ENCODE measurements around a stretch of chr2.

DNA sequence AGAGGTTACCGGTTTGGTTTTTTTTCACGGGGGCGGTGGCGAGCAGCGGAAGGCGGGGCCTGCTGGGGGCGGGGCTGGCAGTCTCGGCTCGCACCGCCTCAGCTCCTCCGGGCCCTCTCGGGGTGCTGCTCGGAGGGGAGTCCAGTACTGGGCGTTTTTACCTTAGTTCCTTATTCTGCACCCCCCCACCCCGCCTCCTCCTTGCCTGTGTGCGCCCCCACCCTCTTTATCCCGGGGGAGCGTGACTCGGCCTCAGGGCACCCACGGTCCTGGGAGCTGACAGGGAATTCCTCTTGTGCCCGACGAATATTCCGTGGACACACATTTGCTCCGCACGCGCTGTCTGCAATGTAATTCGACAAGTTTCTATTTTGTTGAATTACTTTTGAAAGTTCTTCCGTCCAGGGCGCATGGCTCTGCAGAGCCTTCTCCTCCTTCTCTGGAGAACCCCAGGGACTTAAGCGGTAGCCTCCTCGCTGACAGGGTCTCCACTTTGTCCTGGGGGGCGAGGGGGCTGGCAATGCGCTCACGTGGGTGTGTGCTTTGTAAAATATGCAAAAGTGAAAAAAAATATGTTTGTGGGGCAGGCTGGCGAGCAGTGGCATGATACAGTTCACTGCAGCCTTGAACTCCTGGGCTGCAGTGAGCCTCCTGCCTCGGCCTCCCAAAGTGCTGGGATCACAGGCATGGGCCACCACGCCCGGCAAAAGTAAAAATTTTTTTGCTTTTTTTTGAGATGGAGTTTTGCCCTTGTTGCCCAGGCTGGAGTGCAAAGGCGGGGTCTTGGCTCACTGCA is 533 bp upstream of the PDIA6 start:
- RRBS: 9% methylated on average over 9 of the region's 39 CpGs

- RRBS: no CpG with 5 or more reads among the region's 6 CpGs
Measured at GRCh38 chr2:10885322-10886012, 26.3 kb upstream of the KCNF1 start.

- RRBS: no CpG with 5 or more reads among the region's 2 CpGs
Measured at GRCh38 chr2:11227207-11227617, 71.9 kb downstream of the SLC66A3 start.

DNA sequence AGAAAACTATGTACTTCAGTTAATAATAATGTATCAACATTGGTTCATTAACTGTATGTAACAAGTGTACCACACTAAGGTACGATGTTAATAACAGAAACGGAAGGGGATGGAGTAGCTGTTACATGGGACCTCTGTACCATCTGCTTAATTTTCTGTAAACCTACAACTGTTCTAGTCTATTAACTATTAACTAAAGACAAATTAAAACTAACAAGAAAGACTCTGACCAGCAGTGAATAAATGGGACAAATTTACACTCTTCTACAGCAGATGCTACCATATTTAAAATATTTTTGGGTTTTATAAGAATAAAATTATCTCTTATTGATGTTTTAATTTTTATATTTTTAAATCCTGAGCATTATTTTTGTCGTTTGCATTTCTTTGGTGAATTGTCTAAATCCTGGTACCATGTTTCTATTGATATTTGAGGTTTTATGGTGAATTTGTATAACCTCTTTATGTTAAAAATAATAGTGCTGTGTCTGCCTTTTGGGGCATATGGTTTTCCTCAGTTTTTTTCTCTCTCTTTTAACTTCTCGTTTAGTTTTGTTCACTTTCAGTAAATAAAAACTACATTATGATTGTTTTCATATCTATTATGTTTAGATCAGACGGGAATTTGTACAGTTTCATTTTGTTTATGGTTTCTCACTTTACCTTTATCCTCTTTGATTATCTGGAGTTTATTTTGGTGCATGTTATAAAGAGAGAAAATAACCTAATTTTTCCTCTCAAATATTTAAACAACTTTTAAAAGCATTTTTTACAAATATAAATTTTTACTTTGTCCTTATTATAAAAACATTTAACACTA is 31.1 kb downstream of the ROCK2 start:
- RRBS: no CpG with 5 or more reads among the region's 5 CpGs

- RRBS: no CpG with 5 or more reads among the region's 7 CpGs
Measured at GRCh38 chr2:11356694-11357264, 12.3 kb upstream of the ROCK2 start.

GRCh38 chr2:11391296-11391955 is 47.0 kb upstream of the ROCK2 start:
- RRBS: no CpG with 5 or more reads among the region's 11 CpGs

- RRBS: no CpG with 5 or more reads among the region's 12 CpGs
Measured at GRCh38 chr2:11395267-11395801, 50.9 kb upstream of the ROCK2 start.

DNA sequence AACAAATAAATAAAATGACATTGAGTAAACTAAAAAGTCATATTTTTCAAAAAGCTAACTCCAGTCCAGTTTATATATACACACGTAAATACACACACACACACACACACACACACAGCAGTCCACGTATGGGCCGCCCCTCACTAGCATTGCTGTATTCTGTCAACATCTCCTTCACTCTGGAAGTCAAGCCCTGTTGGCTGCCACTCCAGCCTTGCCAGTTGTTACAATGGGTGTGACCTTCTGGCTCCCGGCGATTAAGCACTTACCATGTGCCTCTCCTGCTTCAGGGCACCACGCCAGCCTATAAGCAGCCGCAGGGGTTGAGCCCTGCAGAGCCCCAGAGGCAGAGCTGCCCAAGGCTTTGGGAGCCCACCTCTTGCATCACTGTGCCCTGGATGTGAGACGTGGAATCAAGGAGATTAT is 54.2 kb upstream of the ROCK2 start:
- RRBS: no CpG with 5 or more reads among the region's 8 CpGs

DNA sequence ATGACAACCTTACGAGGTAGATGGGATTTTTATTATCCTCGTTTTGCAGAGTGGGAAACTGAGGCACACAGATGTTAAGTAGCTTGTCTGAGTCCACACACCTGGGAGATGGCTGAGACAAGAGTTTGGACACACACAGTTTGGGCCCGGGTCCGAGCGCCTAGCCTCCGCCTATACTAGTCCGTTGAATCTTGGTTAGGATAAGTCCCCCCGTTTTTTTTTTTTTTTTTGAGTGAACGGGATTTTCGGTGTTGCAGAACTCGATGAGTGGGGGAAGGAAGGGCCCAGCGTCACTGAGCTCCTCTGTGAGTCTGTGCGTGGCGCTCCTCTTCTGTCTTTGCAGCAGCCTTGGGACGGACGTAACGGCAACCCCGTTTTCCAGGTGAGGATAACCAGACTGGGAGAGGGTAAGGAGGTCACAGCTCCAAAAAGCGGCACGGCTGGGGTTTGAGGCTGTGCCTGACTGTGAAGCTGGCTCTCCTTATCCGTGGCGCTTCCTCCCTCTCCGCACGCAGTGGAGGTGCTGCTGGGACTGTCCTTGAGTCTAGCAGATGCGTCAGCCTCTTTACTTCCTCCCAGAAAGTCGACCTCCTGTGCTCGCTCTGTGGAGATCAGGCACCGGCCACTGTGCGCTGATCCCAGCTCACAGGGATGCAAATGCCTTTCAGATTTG is 29.8 kb upstream of the E2F6 start:
- RRBS: no CpG with 5 or more reads among the region's 29 CpGs

DNA sequence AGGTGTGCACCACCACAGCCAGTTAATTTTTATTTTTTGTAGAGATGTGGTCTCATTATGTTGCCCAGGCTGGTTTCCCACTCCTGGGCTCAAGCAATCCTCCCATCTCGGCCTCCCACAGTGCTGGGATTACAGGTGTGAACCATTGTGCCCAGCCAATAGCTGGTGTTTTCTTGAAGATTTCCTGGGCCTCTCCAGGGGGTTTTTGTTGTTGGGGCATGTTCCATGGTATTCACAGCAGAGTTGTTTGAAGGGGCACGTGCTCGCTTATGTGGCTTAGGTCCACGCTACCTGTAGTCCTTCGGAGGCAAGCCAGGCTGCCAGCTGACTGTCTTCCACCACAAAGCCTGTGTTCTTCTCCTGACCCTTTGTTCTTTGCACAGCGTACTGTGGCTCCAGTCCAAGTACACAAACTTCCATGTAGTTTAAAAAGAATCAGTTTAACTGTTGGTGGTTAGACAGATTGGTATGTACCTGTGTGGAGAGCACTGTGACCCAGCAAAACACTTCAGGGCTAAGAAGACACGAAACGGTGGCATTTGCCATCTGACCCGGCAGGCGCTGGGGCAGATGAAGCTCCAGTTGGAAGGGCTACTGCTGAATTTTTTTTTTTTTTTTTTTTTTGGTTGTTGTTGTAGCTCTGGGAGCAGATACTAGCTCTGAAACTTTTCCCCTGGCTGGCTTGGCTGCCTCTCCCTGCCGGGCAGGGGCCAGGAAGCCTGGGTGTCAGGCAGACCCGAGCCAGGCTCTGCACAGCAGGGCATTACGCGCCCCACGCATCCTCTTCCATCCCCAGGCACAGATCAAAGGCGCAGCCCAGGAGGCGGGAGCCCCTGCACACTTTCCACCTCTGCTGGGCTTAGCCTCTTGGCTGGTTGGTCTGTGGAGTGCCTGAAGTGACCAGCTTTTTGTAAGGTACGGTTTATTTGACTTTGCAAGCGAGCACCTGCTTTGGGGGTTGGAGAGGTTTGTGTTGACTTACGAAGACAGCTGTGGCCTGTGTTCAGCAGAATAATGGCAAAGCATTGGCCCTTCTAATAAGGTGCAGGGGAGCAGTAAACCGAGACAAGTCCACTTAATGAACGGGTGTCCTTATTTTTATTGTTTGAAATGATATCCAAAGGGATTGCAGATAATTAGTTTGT is 5.7 kb downstream of the GREB1 start:
- RRBS: no CpG with 5 or more reads among the region's 22 CpGs

- RRBS: no CpG with 5 or more reads among the region's 7 CpGs
Measured at GRCh38 chr2:11554308-11554789, 20.5 kb downstream of the GREB1 start.

- RRBS: no CpG with 5 or more reads among the region's 14 CpGs
Measured at GRCh38 chr2:11701789-11702441, 31.9 kb upstream of the NTSR2 start.

DNA sequence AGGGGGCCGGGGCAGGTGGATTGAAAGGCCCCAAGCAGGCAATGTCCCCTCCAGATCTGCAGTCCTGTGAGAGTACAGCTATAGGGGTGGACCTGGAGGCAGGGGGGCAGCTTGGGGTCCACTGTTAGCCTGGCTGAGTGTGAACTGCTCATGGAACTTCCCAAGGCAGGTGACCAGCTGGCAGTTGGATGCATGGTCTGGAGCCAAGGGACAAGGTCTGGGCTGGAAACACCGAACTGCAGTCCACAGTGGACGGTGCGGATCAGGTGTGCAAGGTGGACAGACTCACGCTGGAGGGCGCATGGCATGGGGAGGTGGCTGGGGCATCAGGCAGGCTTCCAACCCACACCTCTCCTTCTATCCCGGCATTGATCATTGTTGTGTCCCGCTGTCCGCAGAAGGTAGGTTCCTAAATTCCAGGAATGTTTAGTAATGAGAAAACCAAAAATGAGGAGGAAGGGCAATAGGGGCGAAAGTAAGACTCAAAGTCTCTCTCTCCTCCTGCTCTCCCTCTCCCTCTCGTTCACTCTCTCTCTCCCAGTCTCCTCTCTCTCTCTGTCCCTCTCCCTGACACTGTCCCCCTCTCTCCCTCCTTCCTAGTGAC is 30.4 kb upstream of the LPIN1 start:
- RRBS: no CpG with 5 or more reads among the region's 11 CpGs

GRCh38 chr2:11822614-11823391 is 76.4 kb downstream of the LPIN1 start:
- RRBS: no CpG with 5 or more reads among the region's 20 CpGs

GRCh38 chr2:11829573-11830689 is 83.5 kb downstream of the LPIN1 start:
- RRBS: no CpG with 5 or more reads among the region's 24 CpGs

- RRBS: no CpG with 5 or more reads among the region's 2 CpGs
Measured at GRCh38 chr2:12084131-12084429, 337.6 kb downstream of the LPIN1 start.

GRCh38 chr2:12320843-12321739 is 395.6 kb upstream of the TRIB2 start:
- RRBS: no CpG with 5 or more reads among the region's 8 CpGs

DNA sequence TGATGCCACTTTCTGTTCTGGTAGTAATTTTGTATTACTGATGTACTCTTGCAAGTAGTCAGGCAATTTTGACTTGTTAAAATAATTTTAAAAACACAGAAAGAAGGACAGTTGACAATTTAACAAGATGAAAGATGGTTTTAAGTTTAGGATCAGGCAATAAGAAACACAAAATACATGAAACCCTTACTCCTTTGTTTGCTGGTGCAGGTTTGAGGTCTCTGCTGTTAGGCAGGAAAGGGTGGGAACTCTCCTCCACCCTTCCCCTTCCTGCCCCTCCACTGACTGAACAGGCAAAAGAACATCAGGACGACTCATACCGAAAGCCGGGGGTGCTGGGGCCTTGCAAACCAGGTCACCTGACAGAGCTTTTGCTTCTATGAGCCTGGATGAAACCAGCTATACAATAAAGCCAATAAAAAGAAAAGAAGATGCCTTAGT is 215.4 kb upstream of the TRIB2 start:
- RRBS: no CpG with 5 or more reads among the region's 3 CpGs

DNA sequence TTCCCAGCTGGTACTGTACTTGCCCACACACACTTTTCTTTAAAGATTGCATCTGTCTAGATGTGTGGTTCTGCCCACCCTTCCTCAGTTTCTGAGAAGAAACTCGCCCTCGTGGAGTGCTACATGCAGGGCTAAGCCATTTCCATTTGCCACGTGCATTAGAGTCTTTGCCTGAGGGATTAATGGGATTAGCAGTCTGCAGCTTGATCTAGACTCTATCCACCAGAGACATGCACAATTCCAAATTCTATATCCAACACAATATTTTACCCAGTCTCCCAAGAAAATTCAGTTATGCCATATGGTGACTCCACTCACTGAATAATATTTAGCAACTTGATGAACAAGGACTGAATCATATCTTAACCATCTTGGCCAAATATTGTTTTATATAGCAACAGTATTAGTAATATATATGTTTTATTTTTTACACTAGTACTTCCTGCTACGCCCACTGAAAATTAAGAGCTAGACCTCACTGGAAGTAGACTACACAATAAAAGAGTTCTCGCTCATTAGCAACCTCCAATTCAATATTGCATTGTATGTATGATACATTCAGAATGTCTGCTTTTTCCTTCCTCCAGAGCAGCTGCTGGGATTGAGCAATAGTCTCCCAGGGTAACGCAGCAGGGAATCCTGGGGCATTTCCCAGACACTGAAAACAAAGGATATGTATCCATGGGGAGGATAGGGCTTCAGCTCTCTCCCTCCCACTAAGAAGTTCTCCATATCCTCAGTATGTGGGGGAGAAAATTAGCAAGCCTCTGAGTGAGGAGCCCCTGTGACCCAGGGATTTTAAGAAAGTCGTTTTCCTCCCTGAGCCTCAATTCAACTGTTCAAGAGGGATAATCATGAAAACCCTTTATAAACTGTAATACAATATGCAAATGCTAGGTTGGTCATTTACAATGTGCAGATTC is 14.1 kb upstream of the TRIB2 start:
- RRBS: no CpG with 5 or more reads among the region's 7 CpGs

DNA sequence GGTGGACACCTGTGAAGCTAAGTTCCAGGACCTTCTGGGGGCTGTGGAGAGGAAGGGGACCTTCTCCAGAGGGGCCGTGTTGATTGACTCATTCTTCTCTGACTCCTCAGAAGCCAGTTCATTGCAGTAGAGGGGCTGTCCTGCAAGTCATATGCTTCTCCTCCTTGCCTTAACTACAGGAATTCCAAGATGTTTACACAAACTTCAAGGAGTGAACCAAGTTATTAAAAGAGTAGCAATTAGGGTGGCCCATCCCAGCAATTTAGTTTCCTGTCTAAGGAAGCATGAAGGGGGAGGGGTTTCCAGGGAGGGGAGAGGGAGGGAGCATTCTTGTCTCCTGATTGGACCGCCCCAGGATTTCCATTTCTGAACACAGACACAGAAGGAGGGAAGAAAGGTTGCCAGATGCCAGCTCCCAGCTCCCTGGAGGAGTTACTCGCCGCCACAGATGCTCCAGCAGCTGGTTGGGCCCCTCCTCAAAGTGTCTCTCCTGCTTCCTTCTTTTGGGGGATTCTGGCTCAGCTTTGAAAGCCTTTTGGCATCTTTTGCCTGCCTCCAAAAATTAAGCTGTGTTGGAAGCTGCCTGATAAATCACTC is 107.6 kb downstream of the TRIB2 start:
- RRBS: no CpG with 5 or more reads among the region's 4 CpGs

Measured in choroid plexus epithelial cell (primary cell).